Placental epithelial cell (primary cell): ENCODE data around the genes HSPA1B and ZBTB12.

GRCh38 chr6:31827106-31828091 is at the start of gene HSPA1B:
HSPA1B (plus strand) TSS chr6:31827738.
- CAGE, long polyA plus RNA, result no peak

- CAGE, long polyA plus RNA, result no peak
Measured at GRCh38 chr6:31835838-31836189, 8.3 kb downstream of the HSPA1B start.

DNA sequence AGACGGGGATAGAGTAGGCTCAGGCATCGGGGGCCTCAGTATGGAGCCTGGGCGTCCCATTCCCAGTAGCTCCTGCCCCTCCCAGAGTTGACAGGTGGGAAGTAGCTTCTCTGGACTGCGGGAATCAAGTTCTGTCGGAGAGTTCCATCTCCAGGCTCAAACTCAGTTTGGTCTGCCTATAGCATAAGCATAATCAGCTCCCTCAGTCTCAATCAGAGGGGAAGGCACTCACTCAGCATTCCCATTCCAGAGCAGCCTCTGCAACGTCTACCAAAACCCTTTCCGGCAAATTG is 3.5 kb upstream of the NEU1 start:
- CAGE, long polyA plus RNA, result no peak

- CAGE, long polyA plus RNA, result no peak
Measured at GRCh38 chr6:31870407-31871688, 7.9 kb downstream of the SLC44A4 start.

GRCh38 chr6:31875099-31875575 is 3.7 kb downstream of the SLC44A4 start:
- CAGE, long polyA plus RNA, result no peak

DNA sequence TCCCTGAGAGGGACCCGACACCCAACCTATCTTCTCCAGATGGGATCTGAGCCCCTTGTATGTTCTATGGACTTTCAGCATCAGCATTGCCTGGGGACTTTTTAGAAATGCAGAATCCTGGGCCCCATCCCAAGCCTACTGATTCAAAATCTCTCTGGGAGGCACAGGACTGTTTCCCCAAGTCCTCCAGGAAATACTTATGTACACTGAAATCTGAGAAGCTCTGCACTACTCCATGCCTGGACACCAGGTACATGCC is 1.5 kb upstream of the SLC44A4 start:
- CAGE, long polyA plus RNA, result no peak

DNA sequence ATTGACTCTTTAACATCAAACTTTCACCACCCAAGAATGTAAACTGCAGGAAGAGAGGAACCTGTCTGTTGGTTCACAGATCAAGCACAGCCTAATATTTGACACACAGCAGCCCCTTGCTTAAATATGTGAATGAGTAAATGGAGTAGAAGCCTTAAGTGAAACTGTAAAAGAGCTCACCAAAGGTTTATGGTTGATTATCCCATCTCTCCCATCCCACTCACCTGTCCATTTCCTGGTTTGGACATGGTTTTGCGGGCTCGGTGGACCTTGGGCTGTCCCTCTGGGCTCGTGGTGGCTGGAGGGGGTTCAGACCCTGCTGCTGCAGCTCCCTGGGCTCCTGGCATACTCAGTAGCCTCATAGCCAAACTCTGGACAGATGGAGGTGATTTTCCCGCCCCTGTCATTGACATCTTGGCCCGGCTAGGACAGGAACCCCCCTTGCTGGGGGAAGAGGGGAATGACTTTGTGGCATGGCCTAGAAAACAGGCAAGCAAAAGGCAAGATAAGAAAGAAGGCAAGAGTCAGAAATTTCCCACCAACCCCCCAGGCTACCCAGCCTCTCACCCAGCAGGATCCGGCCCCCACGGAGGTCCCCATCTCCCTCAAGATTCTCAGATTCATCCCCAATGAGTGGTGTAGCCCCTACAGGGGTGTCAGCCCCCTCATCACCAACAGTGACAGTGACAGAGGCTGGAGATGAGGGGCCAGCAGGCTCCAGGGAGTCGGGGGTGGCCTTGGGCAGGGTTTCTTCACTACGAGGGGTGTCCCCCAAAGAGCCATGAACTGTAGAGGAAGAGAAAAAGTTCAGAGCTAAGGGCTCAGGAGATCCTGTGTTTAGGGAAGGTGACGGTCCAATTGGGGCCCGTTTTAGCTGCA is 1.2 kb downstream of the EHMT2 start:
- CAGE, long polyA plus RNA, result no peak

GRCh38 chr6:31901385-31902397 is at the start of gene ZBTB12:
ZBTB12 (minus strand) TSS chr6:31902086.
- CAGE, long polyA plus RNA, result no peak

DNA sequence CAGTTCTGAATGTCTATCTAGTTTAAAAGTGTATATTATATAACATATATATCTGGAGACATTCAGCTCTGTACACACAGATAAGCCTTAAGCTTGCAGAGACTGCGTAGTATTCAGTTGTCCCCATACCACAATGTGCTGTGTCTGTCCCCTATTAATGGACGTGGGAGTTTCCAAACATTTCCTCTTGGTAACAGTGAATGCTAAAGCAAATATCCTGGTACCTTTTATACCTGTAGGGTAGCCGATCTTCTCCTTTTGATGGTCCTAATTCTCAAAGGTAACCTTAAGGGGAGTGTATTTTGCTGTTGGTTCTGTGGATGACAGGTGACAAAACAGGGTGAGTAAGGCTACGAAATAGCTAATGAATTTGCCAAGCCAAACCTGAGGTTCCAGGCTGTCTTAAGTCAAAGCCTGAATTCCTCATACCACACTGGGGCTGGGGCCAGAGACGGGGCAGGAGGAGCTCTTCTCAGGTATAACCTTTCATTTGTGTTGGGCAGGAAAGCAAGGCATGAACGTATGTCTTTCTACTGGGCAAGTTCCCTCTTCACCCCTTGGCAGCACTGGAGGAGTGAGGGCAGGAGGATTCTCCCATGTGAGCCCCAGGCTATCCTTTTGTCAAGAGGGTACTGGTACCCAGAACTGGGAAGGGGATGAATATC is 7.7 kb upstream of the C2 start:
- CAGE, long polyA plus RNA, result no peak

- CAGE, long polyA plus RNA, result no peak
Measured at GRCh38 chr6:31950134-31950434, 4.2 kb downstream of the CFB start.

- CAGE, long polyA plus RNA, result no peak
Measured at GRCh38 chr6:32064668-32065230, 26.5 kb downstream of the CYP21A2 start.

GRCh38 chr6:32085552-32086443 is 23.3 kb downstream of the TNXB start:
- CAGE, long polyA plus RNA, result no peak

GRCh38 chr6:32152672-32153338 is 1.1 kb upstream of the PRRT1 start:
- CAGE, long polyA plus RNA, result no peak

GRCh38 chr6:32153339-32153684 is 629 bp upstream of the PPT2 start:
- CAGE, long polyA plus RNA, result no peak

DNA sequence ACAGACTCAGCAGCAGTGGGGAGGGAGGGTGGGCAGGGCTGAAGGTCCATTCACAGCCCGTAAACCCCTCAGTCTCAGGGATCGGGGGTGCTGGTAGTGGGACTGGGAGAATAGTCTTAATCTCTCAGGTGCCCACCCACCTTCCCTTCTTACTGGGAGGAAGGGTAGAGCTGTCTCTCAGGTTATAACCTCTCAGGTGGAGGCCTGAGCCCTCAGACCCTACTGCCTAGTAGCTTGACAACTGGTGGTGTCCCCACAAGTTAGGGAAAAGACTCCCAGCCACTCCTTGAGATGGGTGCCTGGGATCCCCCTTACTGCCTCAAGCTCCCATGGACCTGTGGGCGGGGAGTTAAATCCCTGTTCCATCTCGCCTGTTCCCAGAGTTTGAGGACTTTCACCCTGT is 807 bp upstream of the PBX2 start:
- CAGE, long polyA plus RNA, result no peak

- CAGE, long polyA plus RNA, result no peak
Measured at GRCh38 chr6:32393553-32394003, 13.4 kb downstream of the BTNL2 start.

DNA sequence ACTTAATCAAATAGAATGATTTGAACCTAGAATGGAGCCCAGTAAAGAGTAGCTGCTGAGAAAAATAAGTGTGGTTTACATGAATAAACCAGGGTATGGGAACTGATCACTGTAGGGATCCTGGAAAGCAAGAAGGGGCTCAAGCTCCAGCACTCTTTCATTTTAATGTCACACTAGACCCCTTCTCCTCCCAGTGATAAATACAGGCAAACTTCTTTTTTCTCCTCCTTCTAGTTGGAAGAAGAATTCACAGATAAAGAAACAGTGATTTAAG is 1.8 kb downstream of the HLA-DRB1 start:
- CAGE, long polyA plus RNA, result no peak

DNA sequence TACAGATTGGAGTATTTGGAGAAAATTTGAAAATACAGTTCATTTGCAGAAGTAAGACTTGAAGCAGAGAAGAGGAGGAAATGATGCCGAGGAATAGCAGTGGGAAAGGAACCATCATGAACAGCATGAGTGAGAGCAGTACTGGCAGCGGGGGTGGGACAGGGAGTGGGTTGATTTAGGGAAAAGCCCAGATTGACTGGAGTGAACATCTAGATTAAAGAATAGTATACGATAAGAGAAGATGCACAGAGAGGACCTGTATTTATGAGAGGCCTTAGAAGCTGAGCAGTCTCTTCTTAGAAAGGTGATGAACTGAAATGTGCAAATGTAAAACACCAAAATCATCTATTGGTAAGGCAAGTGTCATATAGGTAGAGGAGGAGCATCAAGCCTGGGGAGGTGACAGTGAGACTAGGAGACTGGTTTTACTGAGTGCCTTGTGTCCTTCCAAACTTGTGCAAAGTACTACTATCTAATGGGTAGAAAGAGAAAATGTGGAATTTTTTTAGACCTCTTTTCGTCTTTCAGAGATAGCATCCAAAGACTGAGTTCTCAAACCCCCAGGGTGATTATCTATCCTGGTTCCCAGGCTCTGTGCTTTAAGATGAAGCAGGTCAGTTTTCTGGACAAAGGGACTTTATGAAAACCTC is 18.0 kb upstream of the HLA-DRB1 start:
- CAGE, long polyA plus RNA, result no peak

DNA sequence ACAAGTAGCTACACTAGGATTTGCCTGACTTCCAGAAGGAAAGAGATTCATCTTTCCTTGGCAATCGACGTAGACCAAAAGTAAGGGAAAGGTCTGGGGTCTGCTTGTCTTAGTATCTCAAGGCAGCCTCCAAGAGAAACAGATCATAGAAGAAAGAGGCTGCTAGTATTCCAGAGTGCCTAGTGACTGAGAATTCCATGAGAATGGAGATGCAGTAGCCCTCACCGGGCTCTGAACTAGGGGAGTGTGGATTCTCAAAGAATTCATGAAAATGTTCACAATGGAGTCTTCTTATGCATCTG is 23.4 kb upstream of the HLA-DQA2 start:
- CAGE, long polyA plus RNA, result no peak

GRCh38 chr6:32815955-32816410 is 819 bp downstream of the HLA-DOB start:
- CAGE, long polyA plus RNA, result no peak